Left lobe of liver (tissue), 1 donor: ENCODE results near the genes TMEM14A and GSTA3.

- PRO-cap: no peak
These were observed 2.3 kb upstream of the TRAM2 start for GRCh38 chr6:52579071-52579618.

DNA sequence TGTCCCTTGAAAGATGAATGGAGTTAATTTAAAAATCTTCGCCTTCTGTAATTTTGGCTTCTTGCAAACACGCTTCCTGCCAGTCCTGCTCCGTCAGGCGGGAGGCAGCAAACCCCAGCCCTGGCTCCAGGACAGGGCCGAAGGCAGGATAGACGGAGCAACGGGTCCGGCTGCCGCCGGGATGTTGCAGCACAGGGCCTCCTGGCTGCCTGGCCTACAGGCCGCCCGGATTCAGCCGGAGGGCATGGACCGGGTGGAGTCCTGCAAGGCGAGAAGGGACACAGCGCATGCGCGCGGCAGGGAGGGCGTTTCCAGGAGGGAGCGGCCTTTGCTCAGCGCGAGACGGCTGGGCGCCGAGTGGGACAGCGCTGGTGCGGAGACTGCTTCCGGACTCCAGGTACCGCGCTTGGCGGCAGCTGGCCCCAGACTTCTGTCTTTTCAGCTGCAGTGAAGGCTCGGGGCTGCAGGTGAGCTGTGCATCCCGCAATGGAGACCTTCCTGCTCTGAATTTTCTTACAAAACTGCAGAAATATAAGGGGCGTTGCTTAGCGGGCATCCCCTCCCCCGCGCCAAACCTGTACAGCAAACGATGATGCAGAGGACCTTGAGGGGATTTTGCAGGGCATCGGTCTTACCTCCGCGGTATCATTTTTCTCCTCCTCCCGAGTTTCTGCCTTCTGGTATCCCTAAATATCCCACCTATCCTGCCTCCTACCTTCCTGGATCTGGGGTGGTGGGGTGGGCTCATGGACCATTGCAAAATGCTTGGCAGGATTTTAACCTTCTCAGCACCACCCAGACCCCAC, at the start of gene TMEM14A:
Gene TMEM14A, plus strand, starts transcription at position 335 of the 806 bp plus-strand sequence.
- PRO-cap: bidirectional peak, plus-strand start at position 340 of the sequence, minus-strand start at position 216 of the sequence

DNA sequence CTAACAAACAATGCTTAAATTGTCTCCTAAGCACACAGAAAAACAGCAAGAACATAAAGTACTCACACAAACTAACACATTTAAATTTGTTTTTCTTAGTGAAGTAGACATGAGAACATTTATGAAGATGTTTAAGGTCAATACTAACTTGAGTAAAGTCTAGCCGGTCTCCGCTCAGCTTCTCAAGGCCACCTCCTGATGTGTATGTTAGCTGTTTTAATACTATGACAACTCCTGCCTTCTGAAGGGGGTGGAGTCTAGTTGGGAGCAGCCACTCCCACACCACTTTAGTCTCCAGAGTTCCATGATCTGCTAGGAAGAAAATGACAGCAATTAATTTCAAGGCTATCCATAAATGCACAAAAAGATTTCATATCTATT, at the start of gene GSTA3:
Gene GSTA3, minus strand, starts transcription at position 206 of the 381 bp plus-strand sequence.
- PRO-cap: no peak

GRCh38 chr6:53065044-53065209, 277 bp upstream of the FBXO9 start:
- PRO-cap: no peak

DNA sequence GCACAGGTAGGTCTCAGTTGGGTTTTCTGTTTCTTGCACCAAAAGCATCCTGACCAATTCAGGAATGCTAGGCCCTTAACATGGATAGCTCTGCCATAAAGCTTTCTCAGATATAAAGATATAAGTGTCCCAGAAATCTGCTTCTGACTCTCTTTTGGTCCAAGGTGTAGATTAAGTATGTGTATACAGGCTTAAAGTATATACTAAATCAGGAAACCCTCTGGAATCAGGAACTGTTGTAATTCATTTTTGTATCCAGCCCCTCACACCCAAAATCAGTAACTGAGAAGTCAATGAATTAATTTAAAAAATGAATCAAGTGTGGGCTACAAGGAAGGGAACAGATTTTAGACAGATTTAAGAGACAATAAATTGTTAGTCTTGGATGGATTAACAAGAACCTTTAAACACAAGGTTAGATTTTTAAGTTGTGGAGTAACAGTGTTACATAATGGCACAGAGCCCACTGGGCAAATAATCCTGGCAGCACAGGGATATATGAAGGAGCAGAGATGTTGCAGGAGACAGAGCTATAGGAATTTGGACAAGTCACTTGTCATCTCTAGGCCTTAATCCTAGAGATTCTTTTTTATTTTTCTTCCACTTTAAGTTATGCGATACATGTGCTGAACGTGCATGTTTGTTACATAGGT, 3.3 kb downstream of the ELOVL5 start:
- PRO-cap: no peak

- PRO-cap: bidirectional peak, plus-strand start at chr6:53466070, minus-strand start at chr6:53465811
These were observed 78.9 kb downstream of the GCLC start for GRCh38 chr6:53465934-53466557.

- PRO-cap: bidirectional peak, plus-strand start at chr6:53651586, minus-strand start at chr6:53651603; bidirectional peak, plus-strand start at chr6:53651727, minus-strand start at chr6:53651735; bidirectional peak, plus-strand start at chr6:53652237, minus-strand start at chr6:53652122
These were observed 13.8 kb downstream of the KLHL31 start for GRCh38 chr6:53651396-53652482.

DNA sequence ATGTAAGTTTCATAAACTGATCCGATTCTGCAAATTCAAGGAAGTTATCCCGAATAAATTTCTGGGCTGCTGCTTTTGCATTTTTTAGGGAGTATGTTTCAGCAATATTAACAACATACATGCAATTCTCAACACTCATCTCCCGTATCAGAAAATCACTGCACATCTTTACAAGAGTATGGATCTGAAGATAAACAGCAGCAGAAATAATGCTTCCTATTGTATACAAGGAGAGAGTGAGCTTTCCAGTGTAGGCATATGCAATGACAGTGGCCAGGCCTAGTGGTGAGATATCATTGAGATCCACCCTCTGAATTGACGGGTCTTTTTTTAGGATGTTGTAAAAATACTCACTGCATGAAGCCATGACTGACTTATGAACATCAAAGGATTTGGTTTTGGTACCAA, 10.9 kb downstream of the KLHL31 start:
- PRO-cap: no peak

- PRO-cap: no peak
These were observed 3.1 kb downstream of the KLHL31 start for GRCh38 chr6:53662392-53662853.

DNA sequence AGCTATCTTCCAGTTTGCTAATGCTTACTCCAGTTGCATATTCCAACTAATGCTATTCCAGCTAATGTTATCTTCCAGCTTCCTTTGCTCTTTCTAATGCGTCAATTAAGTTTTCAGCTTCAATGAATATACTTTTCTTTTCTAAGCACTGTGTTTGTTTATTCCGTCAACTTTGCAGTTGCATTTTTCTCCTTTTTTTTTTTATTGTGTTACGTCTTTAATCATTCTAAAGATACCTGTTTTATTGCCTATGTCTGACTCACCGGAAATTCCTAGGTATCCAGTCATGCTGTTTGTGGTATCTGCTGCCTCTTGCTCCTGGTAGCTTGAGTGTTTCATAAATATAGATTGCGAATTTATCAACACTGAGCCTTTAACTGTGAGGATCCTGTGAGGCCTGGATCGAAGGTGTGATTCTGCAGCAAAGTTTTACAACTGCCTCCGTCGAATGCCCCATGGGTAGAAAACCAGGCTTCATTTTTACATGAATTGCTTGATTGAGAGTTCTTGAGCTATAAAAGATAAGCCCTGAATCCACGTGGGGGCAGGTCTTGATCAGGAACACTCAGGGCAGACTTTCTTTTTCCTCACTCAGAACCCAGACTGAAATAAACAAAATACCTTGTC, 60.3 kb upstream of the LRRC1 start:
- PRO-cap: no peak

- PRO-cap: no peak
These were observed 59.8 kb upstream of the LRRC1 start for GRCh38 chr6:53735036-53735389.

GRCh38 chr6:53855063-53856007, 60.5 kb downstream of the LRRC1 start:
- PRO-cap: no peak

DNA sequence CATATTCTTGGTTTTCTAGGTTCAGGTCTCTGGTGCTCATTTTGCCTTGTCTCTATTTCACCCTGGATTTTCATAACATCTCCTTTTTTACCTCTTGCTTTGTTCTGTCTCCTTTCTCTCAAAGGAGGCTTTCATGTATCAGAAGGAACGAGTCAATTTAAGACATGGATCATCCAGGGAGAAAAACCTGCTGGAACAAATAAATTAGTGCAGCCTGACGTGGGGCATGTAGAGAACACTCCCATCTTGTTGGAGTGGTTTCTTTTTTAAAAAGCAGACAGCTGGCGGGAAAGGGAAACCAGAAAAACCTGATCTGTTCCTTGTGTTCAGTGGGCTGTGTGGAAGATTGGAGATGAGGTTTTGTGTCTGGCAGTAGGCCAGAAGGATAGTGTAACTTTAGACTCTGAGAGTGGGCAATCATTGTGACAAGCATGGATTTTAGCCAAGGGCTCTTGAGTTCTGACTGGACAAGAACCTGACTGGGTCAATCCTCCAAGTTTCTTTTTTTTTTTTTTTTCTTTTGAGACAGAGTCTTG, 132.3 kb downstream of the LRRC1 start:
- PRO-cap: no peak

DNA sequence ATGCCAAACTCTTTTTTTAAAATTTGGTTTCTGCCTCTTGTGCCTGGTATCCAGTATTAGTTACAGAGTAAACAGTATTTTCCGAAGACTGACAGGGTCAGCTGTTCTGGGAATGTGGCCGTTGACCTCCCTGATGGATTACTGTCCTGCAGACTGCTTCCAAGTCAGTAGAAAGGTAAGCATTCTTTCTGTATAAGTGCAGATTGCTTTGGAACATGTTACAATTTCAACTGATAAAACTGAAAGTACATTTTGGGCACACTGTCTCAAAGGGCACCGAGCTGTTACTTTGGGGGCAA, 100.4 kb upstream of the MLIP start:
- PRO-cap: no peak

DNA sequence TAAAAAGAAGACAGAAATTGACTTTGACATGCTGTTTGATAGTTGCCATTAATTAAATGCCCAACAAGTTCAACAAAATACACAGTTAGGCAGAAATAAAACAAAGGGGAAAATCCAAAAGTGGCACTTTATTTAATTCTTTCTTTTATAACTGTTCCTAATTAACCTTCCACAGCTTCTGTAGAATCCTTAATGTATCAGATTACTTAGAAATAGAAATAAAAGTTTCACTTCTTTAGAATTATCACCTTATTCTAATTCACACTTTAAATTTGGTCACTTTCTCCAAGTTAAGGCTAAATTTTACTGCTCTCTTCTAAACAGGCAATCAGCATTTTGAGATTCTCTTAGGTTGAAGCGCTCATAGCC, 44.0 kb upstream of the MLIP start:
- PRO-cap: unidirectional peak, minus-strand start at position 182 of the sequence

GRCh38 chr6:54802817-54803204, 43.8 kb upstream of the FAM83B start:
- PRO-cap: no peak

DNA sequence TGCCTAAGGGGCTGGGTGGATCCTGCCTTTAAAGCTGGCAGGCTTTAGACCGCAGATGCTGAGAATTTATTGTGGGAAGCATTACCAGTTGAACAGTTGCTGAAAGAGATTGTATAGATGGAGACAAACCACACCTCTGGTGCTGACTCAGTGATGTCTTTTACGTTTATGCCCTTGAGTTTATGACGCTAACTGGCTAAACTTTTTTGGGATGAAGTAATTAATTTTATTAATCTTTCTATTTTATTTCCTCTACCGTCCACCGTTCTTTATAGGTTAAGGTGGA, 1.7 kb downstream of the FAM83B start:
- PRO-cap: no peak

- PRO-cap: no peak
These were observed 57.8 kb downstream of the FAM83B start for GRCh38 chr6:54904345-54904743.

DNA sequence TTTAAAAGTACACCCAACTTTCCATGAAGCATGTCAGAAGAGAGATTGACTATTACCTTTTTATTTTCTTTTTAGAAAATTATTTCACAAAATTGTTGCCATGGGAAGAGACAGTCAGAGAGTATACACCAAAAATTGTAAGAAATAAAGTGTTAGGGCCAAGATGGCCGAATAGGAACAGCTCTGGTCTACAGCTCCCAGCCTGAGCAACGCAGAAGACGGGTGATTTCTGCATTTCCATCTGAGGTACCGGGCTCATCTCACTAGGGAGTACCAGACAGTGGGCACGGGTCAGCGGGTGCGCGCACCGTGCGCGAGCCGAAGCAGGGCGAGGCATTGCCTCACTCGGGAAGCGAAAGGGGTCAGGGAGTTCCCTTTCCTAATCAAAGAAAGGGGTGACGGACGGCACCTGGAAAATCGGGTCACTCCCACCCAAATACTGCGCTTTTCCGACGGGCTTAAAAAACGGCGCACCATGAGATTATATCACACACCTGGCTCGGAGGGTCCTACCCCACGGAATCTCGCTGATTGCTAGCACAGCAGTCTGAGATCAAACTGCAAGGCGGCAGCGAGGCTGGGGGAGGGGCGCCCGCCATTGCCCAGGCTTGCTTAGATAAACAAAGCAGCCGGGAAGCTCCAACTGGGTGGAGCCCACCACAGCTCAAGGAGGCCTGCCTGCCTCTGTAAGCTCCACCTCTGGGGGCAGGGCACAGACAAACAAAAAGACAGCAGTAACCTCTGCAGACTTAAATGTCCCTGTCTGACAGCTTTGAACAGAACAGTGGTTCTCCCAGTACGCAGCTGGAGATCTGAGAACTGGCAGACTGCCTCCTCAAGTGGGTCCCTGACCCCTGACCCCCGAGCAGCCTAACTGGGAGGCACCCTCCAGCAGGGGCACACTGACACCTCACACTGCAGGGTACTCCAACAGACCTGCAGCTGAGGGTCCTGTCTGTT, 115.0 kb downstream of the FAM83B start:
- PRO-cap: no peak

DNA sequence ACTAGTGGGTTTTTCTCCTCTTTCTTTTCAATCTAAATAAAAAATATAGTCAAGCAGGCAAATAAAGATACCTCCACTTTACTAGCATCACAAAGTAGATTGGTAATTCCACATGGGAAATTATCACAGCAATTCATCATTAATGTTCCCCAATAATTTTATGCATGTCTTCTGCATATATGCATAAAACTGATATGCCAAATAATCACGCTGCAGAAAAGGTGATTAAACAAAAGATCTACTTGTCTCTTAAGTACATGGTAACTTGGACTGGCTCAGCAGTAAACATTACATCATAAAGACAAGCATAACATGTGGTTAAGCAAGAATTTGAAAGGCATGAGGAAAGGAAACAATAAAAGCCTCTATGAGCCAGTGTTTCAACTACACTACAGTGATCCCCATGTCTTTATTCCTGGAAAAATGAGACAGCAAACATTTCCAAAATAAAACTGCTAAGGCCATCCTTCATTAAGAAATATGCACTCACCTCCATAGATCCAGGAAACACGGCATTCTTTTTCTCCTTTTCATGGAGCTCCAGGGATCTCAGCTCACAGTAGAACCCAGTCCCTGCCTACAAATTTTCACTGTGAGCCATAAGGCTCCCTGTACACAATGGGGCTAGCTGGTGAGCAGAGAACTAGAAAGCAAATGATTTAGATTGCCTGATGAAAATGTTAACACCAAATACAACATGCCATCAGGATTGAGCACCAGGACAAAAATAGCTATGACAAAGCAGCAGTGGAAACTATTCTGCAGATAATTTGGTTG, 156.2 kb downstream of the COL21A1 start:
- PRO-cap: no peak